Measurements from ENCODE around the gene DDX19B.

DNA sequence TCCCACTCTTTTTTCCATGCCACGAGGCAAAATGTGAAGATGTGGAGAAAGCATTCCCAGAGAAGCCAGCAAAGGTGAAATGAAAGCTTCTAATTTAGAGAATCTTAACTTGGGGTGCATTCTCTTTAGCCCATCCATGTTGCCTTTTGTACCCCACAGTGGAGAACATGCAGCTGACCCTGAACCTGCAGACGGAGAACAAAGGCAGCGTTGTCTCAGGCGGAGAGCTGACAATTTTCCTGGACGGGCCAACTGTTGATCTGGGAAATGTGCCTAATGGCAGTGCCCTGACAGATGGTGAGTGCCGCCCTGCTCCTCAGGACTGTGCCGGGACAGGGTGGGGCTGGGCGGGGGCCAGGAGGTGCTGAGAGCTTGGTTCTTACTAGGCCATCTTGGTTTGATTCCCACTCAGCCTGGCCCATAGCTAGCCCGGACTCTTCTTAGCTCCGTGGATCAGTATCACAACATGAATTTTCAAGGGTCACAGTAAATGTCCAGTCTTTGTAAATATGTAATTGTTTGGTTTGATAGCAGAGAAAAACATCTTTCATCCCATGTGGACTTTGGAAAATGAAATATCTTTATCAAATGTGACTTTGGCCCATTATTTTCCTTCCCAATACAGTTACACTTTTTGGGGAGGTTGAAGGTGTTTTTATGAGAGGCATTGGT is 78.0 kb downstream of the WWP2 start:
- PRO-cap = no peak
- RRBS, 2 experiments = 92% methylated on average over 1 of the region's 10 CpGs; no CpG with 5 or more reads in 1 of the 2 experiments

DNA sequence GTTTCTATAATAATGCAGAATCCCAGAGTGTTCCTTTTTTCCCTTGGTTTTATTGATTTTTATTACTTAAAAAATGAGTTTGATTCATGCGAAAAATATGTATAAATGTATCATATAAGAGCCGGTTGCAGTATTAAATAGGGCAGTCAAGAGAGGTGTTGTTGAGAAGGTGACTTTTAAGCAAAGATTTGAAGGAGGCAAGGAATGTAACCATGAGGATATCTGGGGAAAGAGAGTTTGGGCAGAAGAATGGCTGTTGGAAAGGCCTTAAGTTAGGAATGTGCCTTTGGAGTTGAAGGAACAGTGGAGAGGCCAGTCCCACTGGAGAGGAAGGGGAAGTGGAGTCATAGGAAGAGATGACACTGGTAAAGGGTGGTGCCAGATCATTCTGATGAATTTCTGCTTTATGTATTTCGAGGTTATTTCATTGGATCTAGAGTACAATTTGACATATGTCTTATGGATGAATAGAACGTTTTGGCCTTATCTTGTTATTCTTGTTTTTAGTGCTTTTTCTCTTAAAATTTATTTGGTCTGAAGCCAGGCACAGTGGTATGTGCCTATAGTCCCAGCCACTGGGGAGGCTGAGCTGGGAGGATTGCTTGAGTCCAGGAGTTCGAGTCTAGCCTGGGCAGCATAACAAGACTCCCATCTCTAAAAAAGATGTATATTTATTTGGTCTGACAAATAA is 93.5 kb downstream of the WWP2 start:
- PRO-cap = no peak
- RRBS, 2 experiments = no CpG with 5 or more reads among the region's 5 CpGs

- PRO-cap = bidirectional peak, plus-strand start at chr16:70065313, minus-strand start at chr16:70065146
- RRBS, 2 experiments = no CpG with 5 or more reads among the region's 31 CpGs
Measured at GRCh38 chr16:70064575-70065411, 49.3 kb upstream of the PDPR start.

DNA sequence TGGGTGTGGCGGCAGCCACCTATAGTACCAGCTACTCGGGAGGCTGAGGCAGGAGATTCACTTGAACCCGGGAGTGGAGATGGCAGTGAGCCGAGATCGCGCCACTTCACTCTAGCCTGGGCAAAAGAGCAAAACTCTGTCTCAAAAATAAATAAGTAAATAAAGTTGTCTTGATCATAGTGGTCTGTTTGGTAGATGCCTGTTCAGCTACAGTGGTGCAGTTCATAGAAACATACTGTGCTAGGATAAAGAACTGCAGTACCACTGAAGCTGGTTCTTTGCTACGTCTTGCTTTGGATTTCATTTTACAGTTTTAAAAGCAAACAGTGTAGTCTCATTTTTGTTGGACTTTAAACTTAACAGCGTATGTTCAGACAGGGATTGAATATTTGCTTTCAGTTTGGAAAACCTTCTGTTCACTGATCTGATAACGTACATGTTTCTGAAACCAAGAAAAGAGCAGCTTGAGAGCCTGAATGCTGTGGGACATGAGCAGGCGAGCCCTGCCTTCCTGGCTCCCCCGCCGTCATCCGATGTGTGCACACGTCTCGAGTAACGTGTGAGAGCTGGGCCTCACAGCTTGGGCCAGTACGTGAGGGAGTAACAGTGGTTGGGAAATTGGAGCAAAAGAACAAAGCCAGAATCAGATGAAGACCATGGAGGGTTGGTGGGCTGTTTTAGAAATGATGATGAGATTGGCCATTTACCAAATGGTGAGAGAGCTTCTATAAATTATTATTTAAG is 21.0 kb upstream of the CLEC18C start:
- PRO-cap = no peak
- RRBS, 2 experiments = no CpG with 5 or more reads among the region's 17 CpGs

- PRO-cap = no peak
- RRBS, 2 experiments = 45 to 96% methylated on average over 3 of the region's 33 CpGs
Measured at GRCh38 chr16:70188490-70189017, 15.0 kb downstream of the CLEC18C start.

GRCh38 chr16:70298906-70300064 is at the start of gene DDX19B:
TSS of gene DDX19B (plus strand) at chr16:70299186.
- PRO-cap = bidirectional peak, plus-strand start at chr16:70299188, minus-strand start at chr16:70299144; unidirectional peak, minus-strand start at chr16:70299523
- RRBS, 2 experiments = 3 to 7% methylated on average over 4 to 11 of the region's 40 CpGs

GRCh38 chr16:70371897-70373296 is 25.7 kb downstream of the DDX19A start:
- PRO-cap = no peak
- RRBS, 2 experiments = no CpG with 5 or more reads among the region's 37 CpGs

DNA sequence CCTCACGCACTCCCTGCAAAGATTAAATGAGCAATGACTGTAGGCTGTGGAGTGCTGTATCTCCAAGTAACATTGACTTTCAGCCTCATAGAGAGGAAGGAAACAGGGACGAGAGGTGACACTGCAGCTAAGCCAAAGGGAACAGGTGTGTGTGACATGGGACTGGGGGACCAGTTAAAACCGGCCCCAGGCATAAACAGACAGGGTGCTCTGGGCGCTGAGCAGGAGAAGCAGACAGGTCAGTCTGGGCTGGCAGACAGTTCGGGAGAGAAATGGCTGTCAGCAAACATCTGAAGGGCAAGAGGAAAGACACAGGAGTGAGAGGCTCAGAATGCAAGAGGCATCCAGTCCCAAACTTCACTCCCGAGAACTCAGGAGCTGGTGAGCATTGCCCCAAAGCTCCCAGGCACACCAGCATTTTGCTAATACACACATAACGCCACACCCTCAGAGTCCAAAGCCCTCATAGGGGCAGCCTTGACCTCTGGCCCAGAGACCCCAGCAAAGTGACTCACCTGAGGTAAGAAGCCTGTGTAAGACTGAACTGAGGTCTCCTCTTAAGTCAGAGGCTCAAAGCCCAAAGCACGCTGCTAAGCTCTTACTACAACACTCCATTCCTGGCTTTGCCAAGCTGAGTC is 16.6 kb downstream of the ST3GAL2 start:
- PRO-cap = no peak
- RRBS, 2 experiments = no CpG with 5 or more reads among the region's 8 CpGs

GRCh38 chr16:70432415-70433140 is 6.3 kb downstream of the ST3GAL2 start:
- PRO-cap = no peak
- RRBS, 2 experiments = no CpG with 5 or more reads among the region's 12 CpGs

DNA sequence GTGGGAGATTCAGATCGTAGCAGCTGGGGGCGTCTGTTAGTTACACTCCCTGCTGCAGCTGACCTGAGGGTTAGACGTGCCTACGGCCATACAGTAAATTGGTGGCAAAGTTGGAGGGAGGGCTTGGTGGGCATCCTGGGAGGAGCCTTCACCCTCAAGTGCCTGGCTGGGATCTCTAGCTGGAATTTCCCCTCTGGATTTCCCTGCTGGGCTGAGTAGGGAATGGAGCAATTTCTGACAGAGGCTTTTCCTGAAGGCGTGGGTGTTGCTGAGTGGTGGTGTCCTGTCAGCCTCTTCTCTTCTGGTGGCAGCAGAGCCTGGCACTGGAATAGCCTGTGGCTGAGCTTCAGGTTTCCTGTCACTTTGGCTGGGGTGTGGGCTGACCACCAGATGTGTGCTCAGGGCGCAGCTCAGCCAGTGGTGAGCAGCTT is 6.5 kb downstream of the FCSK start:
- PRO-cap = no peak
- RRBS, 2 experiments = no CpG with 5 or more reads among the region's 6 CpGs

DNA sequence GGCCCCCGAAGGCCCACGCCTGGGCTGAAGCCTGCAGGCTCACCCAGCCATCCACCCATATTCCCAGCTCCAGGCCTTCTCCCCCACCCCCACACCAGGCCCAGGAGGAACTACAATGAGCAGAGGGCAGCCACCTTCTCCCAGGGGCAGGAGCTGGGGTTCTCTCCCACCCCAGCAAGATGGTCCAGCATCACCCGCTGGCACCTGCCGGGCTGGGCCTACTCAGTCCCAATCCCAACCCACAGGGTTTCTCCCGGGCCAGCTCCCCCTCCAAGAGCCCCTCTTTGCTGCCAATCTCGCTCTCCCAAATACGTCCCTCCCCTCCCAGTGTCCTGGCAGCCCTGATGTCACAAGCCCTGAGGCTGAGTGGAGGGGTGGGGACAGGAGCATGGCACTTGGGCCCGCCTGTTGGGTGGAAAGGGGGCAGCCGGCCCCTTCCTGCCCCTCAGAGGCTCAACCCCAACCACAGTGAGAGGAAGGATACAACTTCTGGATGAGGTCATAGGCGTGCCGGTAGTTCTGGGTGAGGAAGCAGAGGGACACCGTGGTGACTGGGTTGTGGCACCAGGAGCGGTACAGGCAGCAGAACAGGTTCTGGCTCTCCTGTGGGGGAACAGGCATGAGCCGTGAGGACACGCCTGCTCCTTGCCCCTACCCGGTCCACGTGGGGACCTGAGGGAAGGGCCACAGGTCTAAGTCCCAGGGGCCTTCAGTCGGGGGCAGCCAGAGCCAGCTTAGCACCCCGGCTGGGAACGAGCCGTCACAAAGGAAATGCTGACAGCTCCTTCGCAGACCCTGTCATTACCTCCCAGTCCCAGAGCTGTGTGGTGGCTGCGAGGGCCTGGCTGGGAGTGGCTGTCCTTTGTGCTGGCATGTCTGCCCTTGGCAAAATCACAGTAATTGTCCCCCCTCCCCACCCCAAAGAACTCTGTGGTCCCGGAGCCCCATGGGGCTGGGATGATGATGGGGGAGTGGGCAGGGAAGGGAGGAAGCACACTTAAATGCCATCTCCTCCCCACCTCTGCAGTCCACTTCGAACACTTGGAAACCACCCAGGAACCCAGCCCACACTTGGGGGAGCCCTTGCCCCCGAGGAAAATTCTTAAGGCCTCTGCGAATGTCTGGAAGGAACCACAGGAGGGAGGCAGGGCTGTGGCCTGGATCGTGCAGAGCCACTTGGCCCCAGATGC is 11.2 kb upstream of the MTSS2 start:
- PRO-cap = no peak
- RRBS, 2 experiments = 82 to 90% methylated on average over 7 to 8 of the region's 28 CpGs

- PRO-cap = no peak
- RRBS, 2 experiments = no CpG with 5 or more reads among the region's 4 CpGs
Measured at GRCh38 chr16:70724147-70724619, 38.3 kb upstream of the MTSS2 start.

DNA sequence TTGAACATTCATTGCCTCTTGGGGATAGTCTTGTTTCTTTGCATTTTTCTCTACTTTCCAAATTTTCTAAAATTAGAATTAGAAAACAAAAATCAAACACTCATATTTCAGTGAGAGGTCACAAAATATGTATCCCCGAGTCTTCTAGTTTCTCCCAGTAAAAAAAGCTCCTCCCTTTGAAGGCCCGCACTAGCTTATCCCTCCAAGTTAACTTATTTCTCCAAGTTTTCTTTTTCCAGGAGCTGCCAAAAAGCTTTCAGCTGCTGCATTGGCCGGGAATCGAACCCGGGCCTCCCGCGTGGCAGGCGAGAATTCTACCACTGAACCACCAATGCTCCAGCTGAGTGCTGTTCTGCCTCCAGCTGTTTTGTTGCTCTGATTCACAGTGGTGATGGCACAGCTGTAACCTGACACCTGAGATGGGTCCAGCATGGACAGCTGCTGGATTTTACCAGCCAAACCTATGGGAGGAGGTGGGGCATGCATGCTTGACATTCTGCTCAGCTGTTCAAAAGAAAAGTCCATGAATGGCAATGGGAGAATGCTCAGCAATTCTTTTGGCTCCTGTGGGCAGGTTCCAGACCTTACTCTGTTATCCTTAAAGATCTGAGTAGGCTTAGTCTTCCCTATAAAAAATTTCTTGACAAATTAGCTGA is 22.1 kb downstream of the VAC14 start:
- PRO-cap = no peak
- RRBS, 2 experiments = no CpG with 5 or more reads among the region's 8 CpGs

- PRO-cap = unidirectional peak, plus-strand start at chr16:71412964
- RRBS, 2 experiments = no CpG with 5 or more reads among the region's 10 CpGs
Measured at GRCh38 chr16:71412656-71413134, 29.2 kb downstream of the TLE7 start.

- PRO-cap = no peak
- RRBS, 2 experiments = no CpG with 5 or more reads among the region's 4 CpGs
Measured at GRCh38 chr16:71594063-71594498, 17.2 kb upstream of the TAT start.

GRCh38 chr16:71627526-71628267 is 1.7 kb downstream of the MARVELD3 start:
- PRO-cap = no peak
- RRBS, 2 experiments = no CpG with 5 or more reads among the region's 17 CpGs

- PRO-cap = no peak
- RRBS, 2 experiments = no CpG with 5 or more reads among the region's 4 CpGs
Measured at GRCh38 chr16:71747983-71748581, 23.6 kb upstream of the PHLPP2 start.

DNA sequence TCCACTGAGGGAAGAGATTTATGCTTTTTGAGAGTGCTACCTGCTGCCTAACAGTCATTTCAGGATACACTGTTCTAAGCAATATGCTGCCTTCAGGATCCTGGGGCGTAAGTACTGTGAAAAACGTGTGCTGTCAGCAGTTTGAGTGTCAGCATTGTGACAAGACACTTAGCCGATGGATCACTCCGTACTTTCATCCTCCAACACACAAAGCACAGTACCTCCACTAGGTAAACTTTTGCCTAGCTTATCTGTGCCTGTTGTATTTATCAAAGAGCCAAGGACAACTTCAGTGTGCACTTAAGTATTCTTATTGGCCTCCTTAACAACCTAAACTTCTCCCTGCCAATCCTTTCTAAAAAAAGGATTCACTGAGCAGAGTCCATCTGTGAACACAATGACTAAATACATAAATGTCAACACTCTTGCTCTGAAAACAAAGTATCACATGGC is 33.8 kb upstream of the PHLPP2 start:
- PRO-cap = unidirectional peak, minus-strand start at position 205 of the sequence
- RRBS, 2 experiments = no CpG with 5 or more reads among the region's 4 CpGs

- PRO-cap = bidirectional peak, plus-strand start at chr16:71895964, minus-strand start at chr16:71895966; bidirectional peak, plus-strand start at chr16:71896273, minus-strand start at chr16:71896180
- RRBS, 2 experiments = 2% methylated on average over 9 of the region's 46 CpGs
Measured at GRCh38 chr16:71895649-71896348, 468 bp downstream of the IST1 start.

DNA sequence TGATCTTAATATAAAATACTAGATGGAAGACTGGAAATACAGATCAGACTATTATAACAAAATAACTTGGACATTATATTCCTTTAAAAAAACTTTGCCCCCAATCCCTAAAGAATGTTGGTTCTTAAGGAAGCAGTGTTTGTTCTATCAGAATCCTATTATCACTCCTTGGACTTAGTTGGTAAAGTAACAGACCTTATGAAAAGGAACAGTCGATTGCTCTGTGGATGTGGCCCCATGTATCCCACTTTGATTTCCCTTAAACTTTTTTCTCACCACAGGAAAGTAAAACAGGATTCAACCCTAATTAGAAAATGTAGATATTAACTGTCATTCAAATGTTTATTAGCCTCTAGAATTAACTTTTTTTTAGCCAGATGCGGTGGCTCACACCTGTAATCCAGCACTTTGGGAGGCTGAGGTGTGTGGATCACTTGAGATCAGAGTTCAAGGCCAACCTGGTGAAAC is 31.6 kb downstream of the IST1 start:
- PRO-cap = no peak
- RRBS, 2 experiments = no CpG with 5 or more reads among the region's 2 CpGs

All from HEK293 (cell line).